Astrocyte (in vitro differentiated cells and primary cell): ENCODE data around the genes LIMS4 and MERTK.

DNA sequence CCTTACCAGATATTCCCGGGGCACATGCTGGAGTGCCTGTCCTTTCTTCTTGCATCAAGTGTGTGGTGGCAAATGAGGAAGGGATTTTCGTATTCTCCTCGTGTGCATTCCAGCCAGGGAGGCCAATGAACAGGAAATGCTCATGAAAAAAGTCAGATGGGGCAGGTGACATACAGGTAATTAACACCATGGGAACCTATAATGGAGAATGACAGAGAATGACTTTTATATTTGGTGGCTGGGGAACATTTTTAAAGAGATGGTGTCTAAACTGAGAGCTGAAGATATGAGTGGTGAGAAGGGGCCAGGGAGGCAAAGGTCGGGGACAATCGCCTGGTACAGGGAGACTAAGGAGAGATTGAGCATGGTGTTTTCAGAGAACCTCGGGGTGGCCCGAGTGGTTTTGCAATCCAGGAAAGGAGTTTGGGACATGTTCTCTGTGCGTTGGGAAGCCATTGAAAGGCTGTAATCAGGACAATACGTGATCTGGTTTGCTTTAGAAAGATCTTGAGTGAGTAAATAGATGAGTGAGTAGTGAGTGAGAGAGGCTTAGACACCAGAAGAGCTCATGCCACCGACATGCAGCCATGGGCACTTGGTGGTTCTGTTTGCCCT, 114.5 kb downstream of the SH3RF3 start:
- PRO-cap, result no peak
- RRBS, 2 experiments, result 100% methylated on average over 1 of the region's 10 CpGs; no CpG with 5 or more reads in 1 of the 2 experiments

GRCh38 chr2:109247814-109248292, 118.8 kb downstream of the SH3RF3 start:
- PRO-cap, result no peak
- RRBS, 2 experiments, result no CpG with 5 or more reads among the region's 3 CpGs

- PRO-cap, result no peak
- RRBS, 2 experiments, result no CpG with 5 or more reads among the region's 10 CpGs
These were observed 202.7 kb downstream of the SH3RF3 start for GRCh38 chr2:109331667-109332217.

DNA sequence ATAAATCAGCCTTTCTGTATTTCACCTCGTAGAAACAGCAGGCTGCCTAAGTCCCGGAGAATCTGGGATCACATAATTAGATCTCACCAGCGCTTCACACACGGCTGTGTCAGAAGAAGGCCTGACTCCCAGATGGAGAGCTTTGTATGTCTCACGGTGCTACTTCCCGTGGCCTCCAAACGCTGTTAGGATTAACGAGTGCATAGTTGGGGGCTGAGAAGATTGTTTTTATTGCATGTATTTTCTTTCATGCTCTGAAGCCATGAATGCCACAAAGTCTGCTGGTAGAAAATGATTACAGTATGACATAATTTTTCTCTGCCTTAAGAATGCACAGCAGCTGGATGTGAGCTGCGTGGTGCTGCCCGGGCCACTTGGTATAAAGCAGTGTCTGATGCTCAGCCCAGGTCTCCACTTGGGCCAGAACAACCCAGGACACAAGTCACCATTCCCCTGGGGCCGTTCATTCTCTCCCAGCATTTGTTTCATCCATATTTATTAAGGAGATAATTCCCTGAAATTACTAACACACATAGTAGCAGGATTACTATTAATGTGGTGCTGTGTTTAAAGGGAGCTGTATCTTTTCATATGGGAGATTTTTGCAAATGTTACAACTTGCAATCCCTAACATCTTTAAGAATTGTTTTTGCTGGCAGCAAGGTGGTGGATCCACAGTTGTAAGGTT, 166.4 kb downstream of the SEPTIN10 start:
- PRO-cap, result unidirectional peak, minus-strand start at position 187 of the sequence
- RRBS, 2 experiments, result no CpG with 5 or more reads among the region's 11 CpGs

DNA sequence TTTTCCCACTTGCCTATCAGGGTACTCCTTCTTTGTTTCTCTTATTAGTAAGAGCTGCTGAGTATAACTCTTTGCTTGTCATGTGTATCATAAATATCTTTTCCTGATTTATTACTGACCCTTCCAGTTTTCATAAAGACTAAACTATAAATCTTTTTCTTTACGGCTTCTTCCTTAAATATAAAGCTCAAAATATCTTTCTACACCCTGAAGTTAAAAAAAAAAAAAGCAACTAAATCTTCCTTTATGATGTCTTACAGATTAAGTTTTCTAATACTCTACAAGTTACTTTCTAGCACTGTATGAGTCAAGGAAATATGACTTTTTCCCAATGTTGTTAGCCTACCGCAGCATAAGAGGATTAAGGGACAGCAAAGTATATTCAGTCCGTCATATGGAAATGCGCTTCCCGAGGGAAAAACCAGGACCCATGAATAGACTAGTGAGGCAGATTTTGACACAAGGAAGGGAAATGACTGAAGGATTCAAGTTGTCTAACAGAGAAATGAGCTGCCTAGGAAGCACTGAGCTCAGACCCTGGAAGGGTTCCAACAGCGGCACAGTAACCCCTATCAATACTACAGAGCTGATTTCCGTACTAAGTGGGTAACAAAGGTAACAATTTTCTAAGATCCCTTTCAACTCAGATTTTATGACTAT, 12.1 kb downstream of the SEPTIN10 start:
- PRO-cap, result no peak
- RRBS, 2 experiments, result no CpG with 5 or more reads among the region's 7 CpGs

GRCh38 chr2:110107369-110107904, 8.2 kb downstream of the MALL start:
- PRO-cap, result no peak

DNA sequence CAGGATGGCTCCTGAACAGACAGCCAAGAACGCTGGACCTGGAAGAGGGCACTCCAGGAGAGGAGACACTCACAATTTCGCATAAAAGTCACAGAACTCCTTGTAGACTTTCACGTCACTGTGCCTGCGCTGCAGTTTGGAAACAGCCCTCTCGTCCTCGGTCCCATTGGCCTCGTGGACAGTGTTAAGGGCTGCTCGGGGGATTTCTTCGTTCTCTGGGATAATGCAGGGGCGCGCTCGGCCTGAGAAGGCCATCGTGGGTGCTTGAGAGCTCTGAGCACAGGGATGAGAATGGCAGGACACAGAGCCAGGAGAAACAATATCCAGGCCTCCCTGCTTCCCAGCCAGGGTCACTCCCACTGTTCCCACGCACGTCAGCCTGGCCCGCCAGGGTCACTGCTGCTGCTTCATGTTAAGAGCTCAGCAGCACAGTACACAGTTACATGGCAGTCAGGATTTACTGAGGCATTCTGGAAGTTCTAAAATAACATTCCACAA, at the start of gene LIMS4:
TSS of gene LIMS4 (minus strand) at position 293 of the 498 bp plus-strand sequence.
- PRO-cap, result no peak
- RRBS, 2 experiments, result no CpG with 5 or more reads among the region's 16 CpGs

DNA sequence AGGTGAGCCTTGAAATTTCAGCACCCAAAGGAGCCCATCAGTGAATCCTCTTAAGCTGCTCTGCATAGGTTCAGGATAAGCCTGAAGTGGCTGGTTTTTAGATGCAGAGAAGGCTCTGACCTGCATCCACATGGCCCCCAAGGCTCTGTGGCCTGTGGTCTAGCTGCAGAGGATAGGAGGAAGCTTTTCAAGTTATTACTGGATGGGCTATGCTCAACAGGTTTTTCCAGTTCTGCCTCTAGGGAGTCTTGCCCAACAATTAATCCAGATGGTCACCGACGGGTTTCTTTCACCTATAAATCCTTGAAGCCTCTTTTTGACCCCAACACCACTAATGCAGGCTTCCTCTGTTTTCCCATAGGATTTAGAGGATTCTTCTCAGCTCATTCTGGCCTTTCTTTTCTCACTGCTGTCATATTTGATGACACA, 52.3 kb upstream of the BCL2L11 start:
- PRO-cap, result no peak
- RRBS, 2 experiments, result no CpG with 5 or more reads among the region's 2 CpGs

GRCh38 chr2:111119662-111120130, 1.0 kb upstream of the BCL2L11 start:
- PRO-cap, result no peak
- RRBS, 2 experiments, result 15 to 19% methylated on average over 7 of the region's 26 CpGs

- PRO-cap, result bidirectional peak, plus-strand start at chr2:111122619, minus-strand start at chr2:111122460
- RRBS, 2 experiments, result under 1 to 2% methylated on average over 47 to 53 of the region's 123 CpGs
These were observed 1.6 kb downstream of the BCL2L11 start for GRCh38 chr2:111122077-111123018.

DNA sequence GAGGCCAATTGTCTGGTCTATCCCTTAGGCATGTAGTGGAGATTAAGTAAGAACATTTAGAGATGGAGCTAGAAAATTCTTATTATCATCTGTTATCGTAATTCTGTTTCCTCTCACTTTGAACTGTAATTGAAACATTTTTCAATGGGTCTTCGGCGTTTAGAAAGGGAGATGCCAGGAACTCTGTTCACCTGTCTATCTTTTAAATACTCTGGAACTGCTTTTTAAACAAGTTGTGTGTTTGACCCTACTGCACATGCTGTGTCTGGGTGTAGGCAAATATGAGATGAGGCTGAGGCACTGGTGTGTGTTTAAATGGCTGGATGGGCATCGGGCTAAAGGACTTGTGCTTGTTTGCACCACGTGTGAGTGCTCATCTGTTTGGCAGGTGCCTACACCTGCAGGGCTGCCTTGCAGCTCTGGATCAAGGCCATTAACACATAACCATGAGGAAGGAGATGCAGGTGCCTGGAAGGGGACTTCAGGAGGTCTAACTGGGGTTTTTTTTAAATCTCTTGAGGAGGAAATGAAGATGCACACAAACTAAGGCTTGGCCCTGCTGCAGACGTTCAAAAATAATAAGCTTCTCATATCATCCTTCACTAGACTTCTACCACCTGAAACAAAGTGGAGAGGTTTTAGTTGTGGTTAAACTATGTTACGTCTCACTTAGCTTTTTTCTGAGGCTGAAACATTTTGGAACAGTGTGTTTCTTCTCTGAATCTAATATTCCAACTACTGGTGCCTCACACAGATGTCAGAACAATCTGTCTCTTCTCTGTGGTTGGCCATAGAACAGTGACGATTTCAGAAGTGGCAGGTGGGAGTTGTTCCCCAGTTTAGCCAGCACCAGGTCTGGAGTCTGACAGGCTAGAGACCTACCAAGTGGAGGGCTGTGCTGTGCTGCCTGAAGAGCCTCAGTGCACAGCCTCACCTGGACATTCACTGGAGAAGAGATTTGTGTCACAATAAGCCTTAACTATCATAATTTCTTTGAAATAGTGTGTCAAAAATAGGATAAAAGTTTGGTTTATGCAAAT, 36.4 kb downstream of the BCL2L11 start:
- PRO-cap, result no peak
- RRBS, 2 experiments, result no CpG with 5 or more reads among the region's 8 CpGs

DNA sequence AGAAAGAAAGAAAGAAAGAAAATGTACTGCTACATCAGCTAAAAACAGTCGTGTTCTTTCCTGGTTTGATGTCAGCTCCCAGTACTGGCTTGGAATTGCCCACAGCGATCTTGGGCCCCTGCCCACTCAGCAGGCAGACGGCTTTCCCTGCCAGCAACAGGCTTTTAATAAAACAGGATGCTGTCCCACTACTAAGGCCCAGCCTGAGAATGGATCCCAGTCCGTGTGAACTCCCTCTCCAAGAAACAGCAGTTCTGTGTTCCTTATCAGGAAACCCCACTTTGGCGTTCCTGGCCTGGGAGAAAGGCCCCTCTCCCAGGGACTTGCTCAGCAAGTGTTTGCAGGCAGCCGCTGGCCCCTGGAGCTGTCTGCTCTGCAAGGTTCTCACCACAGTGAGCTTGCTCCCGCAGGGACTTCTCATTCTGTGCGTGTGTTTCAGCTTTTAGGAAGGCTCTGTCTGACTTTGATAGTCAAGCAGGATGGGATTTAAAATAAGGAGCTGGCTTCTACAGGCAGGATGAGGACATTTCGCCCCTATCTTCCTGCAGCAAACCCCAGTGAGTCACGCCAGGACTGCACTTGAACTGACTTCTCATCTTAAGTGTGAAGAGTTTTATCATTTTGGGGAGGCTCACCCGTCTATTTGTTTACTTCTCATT, 225.7 kb downstream of the BCL2L11 start:
- PRO-cap, result no peak
- RRBS, 2 experiments, result no CpG with 5 or more reads among the region's 11 CpGs

- PRO-cap, result no peak
- RRBS, 2 experiments, result no CpG with 5 or more reads among the region's 15 CpGs
These were observed 342.7 kb downstream of the BCL2L11 start for GRCh38 chr2:111463141-111464034.

DNA sequence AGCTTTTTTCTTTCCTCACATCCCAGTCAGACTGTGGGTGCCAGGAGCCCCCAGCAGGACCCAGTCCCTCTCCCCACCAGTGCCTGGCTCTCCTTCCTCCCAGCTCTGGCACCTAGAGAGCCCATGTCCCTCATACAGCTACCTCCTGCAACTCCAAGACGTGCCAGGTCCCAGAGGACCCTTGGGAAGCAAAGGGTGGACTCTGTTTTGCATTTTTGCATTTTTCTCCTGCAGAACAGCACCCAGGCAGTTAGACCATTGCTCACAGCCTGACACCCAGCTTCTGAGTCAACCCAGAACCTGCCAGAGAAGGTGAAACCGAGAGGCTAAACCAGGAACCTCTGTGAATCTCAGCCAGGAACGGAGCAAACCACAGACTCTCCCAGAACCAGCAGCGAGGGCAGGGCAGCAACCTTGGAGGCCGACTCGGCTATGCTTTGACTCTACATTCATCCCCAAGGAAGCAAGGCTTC, 221.0 kb downstream of the ANAPC1 start:
- PRO-cap, result no peak
- RRBS, 2 experiments, result no CpG with 5 or more reads among the region's 6 CpGs

- PRO-cap, result no peak
- RRBS, 2 experiments, result no CpG with 5 or more reads among the region's 9 CpGs
These were observed 178.2 kb downstream of the ANAPC1 start for GRCh38 chr2:111705549-111706401.

DNA sequence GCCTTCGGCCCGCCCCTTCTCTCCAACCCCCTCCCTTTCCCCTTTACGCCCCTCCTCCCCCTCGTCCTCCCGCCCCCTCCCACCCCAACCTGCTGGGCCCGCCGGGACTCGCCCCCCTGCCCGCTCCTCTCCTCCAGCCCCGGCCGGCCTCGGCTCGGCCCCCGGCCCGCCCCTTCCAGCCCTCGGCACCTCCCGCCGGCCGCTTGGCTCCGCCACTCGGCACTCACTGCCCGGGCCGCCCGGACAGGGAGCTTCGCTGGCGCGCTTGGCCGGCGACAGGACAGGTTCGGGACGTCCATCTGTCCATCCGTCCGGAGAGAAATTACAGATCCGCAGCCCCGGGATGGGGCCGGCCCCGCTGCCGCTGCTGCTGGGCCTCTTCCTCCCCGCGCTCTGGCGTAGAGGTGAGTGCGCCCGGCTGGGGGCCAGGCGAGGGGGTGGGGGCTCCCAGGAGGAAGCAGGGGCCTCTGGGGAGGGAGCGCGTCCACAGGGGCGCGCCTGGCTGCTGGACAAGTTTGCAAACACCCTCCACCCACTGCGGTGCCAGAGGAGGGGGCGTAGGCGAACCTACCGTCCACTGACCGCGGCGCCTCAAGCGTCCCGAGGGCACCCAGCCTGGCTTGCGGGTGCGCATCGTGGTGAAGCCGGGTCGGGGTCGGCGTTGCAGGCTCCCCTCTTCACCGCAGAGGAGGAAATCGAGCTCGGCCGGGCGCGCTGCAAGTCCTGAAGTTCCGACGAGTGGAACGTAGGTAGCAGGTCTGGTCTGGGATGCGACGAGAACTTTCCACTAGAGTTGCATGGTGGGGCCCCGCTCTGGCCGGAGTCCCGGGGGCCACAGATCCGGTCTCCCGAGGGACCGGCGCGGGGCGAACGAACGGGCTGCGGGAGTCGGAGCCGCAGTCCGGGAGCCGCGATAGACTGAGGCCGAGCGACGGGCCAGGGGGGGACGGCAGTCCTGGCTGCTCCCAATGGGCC, at the start of gene MERTK:
TSS of gene MERTK (plus strand) at position 215 of the 975 bp plus-strand sequence.
- PRO-cap, result bidirectional peak, plus-strand start at position 215 of the sequence, minus-strand start outside the sequence
- RRBS, 2 experiments, result 1 to 2% methylated on average over 32 to 40 of the region's 96 CpGs

DNA sequence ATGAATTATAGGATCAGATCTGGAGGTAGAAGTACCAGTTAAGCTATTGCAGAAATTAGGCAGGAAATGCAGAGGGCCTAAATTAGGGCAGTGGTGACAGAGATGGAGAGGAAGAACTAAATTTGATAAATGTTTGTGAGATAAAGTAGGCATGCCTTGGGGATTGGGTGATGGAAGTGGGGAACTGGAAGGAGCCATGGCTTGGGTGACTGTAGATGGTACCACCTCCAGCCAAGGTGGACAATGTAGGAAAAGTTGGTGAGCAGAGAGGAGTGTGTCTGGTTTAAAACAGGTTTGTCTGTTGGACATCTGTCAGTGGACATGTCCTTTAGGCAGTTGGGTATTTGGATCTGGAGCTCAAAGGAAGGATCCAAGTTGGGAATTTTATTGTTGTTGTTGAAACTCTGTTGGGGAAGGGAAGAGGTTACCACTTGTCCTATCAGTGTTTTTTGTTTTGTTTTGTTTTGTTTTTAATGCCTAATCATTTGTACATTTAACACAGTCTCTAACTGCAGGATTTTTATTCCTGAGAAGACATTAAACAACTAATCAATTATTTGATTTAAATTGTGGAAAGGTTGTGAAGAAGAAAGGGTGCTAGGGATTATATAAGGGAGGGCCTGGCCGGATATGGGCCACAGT, 3.8 kb downstream of the TMEM87B start:
- PRO-cap, result no peak
- RRBS, 2 experiments, result no CpG with 5 or more reads among the region's 1 CpG

DNA sequence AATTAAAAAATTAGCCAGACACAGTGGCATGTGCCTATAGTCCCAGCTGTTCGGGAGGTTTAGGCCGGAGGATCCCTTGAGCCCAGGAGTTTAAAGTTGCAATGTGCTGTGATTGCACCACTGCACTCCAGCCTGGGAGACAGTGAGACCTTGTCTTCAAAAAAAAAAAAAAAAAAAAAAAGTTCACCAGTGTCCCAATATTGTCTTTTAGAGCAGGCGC, 10.3 kb downstream of the TMEM87B start:
- PRO-cap, result no peak
- RRBS, 2 experiments, result no CpG with 5 or more reads among the region's 3 CpGs

GRCh38 chr2:112182354-112183180, 44.4 kb downstream of the FBLN7 start:
- PRO-cap, result no peak
- RRBS, 2 experiments, result no CpG with 5 or more reads among the region's 18 CpGs

GRCh38 chr2:112432288-112433048, 977 bp downstream of the RGPD8 start:
- PRO-cap, result no peak
- RRBS, 2 experiments, result 0 to 10% methylated on average over 4 of the region's 64 CpGs